Hair follicle dermal papilla cell (primary cell): ENCODE results near the gene CRB3.

DNA sequence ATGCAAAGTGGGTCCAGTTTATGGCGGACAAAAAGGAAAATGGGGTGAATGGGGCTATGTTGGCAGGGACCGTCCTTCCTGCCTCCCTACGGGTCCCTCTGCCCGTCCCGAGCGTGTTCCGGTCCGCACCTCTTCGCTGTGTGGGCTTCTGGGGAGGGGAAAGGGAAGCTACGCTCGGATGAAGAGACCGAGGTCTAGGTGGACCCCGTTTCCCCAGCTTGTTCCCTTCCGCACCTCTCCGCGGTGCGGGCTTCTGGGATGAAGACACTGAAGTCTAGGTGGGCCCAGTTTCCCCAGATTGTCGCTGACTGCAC is 11.1 kb downstream of the FUT6 start:
- CAGE, long polyA plus RNA, result no peak

DNA sequence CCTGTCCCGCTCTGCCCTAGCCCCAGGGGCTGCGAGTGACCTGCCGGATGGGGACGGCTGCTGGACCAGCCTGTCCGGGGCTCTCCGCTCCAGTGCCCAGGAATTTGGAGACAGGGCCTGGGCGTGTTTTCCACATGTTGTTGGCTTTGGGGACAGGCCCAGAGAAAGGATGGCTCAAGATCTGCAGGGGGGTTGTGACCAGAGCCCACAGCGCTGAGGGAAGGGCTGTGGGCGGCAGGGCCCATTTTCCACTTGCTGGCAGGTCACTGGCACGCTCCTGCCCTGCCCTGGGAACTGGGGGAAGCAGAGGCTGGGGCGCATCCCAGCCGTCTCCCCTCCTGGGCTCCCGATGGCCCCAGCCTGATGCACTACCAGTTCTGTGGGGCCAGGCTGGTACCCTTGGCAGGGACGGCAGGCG is 9.4 kb downstream of the NDUFA11 start:
- CAGE, long polyA plus RNA, result no peak

DNA sequence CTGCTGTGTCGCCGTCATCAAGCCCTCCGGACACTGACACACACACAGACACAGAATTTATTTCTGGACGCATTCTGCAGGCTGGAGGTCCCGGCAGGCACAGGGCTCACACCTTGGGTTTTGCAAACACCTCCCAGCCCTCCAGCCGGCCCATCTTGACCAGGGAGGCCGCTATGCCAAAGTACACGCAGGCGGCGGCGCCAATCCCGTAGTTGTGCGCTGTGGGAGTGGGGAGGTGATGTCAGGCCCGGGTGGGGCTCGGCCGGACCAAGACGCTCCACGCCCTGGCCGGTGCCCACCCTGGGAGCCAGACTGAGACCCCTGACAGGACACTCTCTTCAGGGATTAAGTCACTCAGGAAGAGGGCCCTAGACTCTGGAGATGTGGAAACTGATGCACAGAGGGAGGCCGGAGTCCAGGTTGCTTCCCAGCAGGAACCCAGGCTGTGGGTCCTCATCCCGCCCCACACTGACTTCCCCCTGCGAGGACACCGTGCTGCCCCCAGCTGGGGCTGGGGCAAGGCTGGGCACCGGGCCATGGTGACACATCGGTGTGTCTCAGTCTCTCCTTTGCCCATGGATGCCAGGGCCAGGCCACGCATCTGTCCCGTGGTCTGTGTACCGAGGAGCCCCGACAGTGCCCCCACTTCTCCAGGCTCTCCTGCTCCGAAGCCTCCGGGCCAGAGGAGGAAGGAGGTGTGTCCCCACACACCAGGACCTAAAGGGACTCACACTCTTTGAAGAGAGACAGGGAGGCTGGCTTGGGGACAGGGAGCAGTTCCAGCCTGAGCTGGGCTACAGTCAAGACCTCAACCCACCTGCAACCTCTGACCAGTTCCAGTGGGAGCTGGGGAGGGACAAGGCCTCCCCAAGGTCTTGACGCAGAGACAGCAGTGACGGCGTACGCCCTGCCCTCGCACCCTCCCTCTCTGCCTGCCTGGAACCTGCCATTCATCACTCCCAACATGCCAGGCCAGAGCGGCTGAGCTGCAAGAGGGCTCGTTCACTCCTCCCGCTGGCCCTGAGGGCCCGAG is 8.6 kb downstream of the NDUFA11 start:
- CAGE, long polyA plus RNA, result no peak

DNA sequence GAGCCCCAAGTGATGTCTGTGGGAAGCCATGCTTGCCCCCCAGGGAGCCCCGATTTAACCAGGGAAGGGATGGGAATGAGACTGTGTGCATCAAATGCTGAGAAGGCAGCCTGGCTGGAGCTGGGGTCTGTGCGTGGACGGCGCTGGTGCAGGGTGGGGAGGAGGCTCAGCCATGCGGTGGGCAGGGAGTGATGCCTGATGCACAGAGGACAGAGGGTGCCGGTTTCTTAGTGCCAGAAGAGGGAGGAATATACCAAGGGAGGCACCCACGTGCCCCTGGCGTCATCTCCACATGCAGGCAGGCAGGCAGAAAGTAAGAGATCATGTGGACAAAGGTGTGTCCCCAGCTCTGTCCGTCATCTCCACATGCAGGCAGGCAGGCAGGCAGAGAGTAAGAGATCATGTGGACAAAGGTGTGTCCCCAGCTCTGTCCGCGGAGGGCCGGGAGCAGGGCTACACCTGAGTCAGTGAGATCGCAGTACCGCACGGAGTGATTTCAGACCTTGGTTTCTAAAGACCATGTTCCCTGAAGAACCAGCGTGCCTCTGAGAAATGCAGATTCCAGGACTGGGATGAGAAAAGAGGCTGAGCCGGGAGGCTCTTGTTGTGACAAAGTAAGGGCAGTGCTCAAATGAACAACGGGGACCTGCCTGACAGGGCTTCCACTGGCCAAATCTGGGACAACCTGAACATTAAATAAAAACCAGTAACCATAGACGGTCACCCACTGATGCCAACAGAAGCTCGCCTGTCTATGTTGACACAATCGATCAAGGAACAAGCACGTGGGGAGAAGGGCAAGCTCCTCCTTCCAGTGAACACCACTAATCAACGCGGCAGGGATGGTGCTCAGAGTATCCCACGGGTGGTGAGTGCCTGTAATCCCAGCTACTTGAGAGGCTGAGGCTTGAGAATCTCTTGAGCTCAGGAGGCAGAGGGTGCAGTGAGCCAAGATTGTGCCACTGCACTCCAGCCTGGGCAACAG is 22.3 kb downstream of the CAPS start:
- CAGE, long polyA plus RNA, result no peak

GRCh38 chr19:5993410-5994790 is 16.0 kb upstream of the RANBP3 start:
- CAGE, long polyA plus RNA, result no peak

DNA sequence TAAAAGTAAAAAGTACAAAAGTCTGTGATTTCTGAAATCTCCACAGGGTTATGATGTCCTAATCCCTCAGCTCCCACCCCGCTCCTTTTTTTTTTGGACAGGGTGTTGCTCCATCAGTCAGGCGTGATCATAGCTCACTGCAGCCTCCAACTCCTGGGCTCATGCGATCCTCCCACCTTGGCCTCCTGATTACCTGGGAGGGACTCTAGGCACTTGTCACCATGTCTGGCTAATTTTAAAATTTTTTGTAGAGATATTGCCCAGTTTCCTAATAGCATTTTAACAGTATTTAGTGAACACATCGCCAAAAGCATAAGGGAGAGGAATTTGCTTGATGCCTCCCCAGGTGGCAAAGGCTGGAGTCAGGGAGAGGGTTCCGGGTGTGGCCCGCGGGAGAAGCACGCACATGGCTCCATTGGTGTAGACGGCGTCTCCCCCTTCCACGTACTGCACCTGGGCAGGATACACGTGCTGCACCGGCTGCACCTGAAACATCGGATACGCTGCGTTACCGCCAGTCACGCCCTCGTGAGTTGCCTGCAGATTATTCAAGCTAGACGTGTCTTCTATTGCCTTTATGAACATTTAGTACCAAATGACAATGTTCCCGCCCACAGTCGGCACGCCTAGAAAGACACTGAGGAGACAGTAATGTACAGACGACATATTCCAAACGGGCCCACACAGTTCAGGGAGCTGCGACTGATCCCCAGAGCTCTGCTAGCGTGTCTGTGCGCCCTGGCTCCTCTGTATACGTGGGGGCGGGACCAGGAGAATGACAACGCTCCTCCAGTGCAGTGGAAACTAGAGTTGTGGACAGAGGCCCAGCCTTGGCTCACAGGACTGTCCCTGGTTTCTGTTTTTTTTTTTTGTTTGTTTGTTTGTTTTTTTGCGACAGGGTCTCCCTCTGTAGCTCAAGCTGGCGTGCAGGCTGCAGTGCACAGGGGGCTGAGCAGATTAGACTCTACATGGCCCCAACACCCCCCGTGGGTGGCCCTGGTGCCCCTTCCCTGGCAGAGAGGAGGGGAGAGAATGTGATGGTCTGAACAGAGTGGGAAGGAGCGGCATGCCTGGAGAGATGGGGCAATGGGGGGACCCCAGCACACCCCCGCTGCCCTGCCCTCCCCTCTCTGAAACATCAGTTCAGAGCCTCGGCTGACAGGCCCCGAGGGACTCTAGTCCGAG is 64.1 kb upstream of the RANBP3 start:
- CAGE, long polyA plus RNA, result no peak

GRCh38 chr19:6065585-6066293 is 44.6 kb downstream of the RFX2 start:
- CAGE, long polyA plus RNA, result no peak

DNA sequence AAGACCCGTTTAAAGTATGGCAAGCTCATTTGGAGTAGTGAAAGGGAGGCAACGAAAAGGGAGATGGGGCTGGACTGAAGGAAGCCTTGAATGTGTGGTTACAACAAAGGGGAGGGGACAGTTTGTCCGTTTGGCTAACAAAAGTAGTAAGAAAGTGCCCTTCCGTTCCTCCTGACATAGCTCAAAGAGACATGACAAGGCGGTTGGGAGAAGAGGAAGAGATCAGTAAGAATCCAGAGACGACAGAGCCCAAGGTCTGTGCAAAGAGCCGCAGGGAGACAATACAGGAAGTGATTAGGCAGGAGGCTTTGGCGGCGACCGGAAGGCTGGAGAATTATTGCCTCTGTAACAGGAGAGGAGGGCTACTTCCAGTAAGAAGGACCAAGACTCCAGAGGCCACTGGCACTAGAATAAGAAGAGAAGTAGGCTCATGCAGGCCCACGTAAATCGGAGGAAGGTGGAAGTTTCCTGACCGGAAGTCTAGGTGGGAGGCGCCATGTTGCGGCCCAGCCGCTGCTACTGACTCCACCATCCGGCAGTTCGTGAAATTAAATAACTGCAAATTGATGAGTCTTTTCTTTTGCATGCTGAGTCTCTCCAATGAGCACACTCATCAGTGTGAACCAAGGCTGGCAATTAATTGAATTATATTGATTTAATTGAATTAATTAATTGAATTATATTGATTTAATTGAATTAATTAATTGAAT is 10.0 kb downstream of the RFX2 start:
- CAGE, long polyA plus RNA, result no peak

DNA sequence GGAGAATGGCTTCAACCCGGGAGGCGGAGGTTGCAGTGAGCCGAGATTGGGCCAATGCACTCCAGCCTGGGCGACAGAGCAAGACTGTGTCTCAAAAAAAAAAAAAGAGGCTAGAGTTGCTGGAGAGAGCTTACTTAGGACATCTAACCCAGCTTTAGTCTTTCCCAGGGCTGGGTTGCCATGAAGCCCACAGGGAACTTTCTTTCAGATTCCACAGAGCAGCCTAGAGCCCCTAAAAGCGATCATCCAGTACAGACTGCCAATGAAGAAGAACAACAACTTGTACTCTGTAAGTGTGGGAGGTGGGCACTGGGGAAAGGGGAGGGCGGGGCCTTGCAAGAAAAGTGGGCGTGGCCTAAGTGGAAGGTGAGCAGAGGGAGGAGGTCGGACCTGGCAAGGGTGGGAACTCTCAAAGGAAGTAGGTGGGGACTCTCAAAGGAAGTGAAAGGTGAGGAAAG is 25.6 kb downstream of the ACSBG2 start:
- CAGE, long polyA plus RNA, result no peak

DNA sequence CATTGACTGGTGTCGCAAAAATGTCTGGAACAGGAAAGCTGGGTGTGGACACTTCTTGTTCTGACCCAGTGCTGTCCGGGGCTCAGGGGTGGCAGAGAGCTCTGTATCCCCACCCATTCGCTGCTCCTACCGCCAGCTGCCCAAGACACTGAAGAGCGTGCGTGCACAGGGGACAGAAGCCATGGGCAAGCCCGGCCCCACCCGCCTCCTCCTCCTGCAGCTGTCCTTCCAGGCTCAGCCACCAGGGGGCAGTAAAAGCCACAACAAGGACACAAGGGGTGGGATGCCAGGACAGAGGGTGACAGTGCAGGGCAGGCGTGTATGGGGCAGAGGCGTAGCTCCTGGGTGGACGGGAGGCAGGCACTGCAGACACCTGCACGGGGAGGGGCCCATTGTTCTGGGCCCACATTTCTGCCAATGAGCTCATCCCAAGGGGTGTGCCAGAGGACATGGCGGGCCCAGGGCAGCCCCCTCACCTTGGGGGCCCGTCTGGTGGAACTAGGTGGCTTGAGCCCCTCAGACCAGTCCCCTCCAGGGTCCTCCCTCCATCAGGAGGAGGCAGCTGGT is 61.3 kb downstream of the MLLT1 start:
- CAGE, long polyA plus RNA, result no peak

GRCh38 chr19:6301097-6301425 is 21.3 kb upstream of the MLLT1 start:
- CAGE, long polyA plus RNA, result no peak

- CAGE, long polyA plus RNA, result no peak
Observed at GRCh38 chr19:6383069-6383543, 7.4 kb upstream of the PSPN start.

DNA sequence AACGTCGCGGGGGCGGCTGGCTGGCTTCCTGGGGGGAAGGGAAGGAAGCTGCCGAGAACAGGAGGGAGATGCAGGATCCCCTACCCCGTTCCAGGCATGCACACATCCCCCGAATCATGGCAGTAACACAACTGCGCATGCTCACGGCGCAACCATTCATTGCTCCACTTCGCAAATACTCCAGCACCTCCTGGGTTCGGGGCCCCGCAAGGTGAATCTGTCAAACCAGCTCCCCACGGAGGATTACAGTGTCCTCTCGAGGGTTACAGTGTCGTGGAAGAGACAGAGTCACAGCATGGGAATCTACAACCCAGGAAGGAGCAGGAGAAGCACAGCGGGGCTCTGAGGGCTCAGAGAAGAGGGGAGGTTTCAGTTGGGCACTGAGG is 886 bp upstream of the GTF2F1 start:
- CAGE, long polyA plus RNA, result no peak

DNA sequence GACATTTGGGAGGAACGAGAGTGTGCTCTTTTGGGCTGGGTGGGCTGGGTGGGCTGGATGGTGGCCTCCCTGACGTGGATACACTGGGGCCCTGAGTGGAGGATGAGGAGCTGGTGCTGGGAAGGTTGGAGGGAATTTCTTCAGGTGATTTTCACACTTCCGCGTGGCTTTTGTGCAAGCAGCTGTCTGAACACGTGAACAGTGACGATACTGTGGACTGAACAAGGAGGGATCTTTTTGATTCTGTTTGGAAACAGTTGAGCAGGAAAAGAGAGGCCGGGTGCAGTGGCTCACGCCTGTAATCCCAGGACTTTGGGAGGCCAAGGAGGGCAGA is 9.0 kb upstream of the GTF2F1 start:
- CAGE, long polyA plus RNA, result no peak

GRCh38 chr19:6429775-6430481 is 3.6 kb downstream of the SLC25A41 start:
- CAGE, long polyA plus RNA, result no peak

DNA sequence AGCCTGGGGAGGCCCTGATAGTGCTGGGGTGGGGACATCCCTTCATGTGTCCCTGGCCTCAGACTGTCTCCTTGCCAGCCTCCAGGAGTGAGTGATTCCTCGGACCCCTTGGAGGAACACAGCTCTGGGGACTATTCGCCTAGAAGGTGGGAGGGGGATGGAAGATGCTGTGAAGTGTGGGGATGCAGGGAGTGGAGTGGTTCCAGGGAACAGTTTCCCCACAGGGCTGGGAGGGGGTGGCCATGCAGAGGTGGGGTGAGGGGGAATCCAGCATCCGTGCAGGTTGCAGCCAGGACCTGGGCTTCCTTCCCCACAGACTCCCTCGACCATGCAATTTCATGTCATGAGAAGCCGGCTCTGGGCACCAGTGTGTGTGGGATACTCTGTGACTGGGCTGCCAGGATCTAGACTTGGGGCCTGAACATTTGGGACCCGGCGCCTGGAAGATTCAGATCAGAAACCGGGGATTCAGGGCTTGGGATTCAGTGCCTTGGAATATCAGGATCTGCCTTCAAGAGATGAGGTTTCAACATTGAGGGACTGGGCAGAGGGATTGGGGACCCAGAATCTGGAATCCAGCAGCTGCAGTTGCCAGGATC is 7.0 kb upstream of the SLC25A41 start:
- CAGE, long polyA plus RNA, result no peak

DNA sequence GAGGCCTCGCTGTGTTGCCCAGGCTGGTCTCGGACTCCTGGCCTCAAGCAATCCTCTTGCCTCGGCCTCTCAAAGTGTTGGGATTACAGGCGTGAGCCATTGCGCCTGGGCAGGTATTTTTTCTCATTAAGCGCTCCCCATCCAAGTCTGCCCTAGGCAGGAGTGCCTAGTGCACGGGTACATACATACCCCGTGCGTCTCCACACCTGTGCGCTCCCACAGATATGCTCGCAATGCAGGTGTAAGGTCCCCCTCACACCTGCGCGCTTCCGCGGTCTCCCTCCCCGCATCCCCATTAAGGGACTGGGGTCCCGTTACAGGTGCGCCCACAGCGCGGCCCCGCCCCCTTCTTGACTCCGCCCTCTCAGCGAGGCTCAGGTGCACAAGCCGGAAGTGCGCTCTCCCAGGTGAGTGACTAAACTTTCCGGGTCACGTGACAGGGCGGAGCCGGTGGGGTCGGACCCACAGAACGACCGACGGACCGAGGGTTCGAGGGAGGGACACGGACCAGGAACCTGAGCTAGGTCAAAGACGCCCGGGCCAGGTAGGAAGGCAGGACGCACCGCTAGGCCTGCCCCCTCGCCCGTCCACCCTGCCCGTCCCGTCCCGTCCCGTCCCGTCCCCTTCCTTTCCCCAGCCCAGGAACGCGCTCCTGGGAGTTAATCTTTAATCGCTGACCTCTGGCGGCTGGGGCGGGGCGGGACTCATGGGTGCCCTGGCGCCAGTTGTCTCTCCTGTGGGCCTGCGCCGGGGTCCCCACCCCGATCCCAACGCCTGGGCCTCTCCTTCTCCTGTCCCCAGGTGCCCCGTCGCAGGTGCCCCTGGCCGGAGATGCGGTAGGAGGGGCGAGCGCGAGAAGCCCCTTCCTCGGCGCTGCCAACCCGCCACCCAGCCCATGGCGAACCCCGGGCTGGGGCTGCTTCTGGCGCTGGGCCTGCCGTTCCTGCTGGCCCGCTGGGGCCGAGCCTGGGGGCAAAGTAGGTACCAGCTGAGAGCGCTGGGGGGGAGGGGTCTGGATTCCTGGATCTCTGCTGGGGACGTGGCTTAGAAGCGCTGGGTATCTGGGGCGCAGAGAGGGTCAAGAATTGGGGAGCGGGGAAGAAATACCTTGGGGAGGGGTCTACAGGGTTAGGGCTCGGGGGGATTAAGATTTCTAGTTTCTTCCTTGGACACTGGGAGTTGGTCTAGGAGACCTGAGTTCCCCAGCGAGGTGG is at the start of gene CRB3:
TSS of gene CRB3 (plus strand) at position 465 of the 1,214 bp plus-strand sequence.
- CAGE, long polyA plus RNA, result no peak

- CAGE, long polyA plus RNA, result no peak
Observed at GRCh38 chr19:6465021-6465665, 1.1 kb downstream of the CRB3 start.

- CAGE, long polyA plus RNA, result no peak
Observed at GRCh38 chr19:6468152-6469000, 4.3 kb downstream of the CRB3 start.

DNA sequence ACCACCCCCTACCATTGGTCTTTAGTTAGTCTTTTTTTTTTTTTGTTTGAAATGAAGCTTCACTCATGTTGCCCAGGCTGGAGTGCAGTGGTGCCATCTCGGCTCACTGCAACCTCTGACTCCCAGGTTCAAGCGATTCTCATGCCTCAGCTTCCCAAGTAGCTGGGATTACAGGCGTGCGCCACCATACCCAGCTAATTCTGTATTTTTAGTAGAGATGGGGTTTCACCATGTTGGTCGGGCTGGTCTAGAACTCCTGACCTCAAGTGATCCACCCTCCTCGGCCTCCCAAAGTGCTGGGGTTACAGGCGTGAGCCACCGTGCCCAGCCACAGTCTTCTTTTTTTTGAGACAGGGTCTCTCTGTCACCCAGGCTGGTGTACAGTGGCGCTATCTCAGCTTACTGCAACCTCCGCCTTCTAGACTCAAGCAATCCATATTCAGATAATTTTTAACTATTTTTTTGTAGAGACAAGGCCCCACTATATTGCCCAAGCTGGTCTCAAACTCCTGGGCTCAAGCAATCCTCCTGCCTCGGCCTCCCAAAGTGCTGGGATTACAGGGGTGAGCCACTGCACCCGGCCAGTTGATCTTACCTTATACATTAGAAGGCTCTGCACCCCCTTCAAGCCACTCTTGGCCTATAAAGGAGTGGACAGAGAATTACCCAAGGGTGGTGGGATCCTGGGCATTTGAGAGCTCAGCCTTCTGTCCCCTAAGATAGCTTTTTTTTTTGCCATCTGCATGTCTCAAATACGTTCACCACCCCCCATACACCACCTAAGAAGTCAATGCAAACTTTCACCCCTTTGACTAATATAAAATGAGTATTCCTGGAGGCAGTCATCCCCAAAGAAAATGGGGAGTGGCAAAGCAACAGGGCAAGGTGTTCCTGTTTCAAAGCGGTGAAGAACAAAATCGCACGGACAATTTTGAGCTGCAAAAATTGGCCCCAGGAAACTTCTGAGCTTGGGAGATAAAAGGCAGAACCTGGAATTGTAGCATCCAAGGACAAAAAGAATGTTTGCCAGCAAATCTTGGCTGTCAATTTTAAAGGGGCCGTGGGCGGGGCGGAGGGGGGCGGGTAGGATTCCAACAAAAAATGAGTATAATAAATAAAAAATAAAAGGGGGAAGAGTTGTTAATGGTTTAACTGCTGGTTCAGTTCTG is 5.3 kb downstream of the CRB3 start:
- CAGE, long polyA plus RNA, result no peak